Caco-2 (cell line): ENCODE measurements around a stretch of chr1.

DNA sequence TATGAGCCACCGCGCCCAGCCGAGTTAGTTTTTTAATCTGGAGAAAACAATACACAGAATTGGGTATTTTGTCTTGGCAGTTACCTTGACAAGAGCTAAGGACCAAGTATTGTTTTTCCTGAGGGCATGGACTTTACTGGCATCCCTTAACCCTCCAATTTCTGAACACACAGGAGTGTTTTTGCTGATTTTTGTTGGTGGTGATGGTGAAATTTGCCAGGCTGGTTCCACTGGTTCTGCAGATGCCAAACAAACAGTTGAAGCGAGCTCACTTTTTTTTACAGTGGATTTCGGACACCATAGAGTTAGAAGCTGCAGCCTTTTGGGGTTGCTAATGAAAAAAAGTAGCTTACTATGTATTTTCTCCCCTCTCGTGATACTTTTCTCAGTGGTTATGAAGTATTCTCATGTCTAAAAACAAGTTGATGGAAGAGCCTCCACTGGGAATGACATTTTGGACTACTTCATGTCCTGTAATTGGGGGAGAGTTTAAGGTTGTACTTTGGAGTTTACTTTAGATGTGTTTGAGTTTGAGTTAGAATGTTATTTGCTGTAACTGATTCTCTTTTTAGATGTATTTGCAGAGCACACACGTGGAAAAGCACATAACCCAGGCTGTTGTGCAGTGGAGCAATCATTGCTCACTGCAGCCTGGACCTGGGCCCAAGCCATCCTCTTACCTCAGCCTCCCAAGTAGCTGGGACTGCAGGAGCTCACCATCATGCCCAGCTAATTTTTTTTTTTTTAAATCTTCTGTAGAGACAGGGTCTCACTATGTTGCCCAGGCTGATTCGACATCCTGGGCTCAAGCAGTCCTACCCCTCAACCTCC, 36.9 kb upstream of the SH3D21 start:
- PRO-cap, result unidirectional peak, plus-strand start at position 637 of the sequence
- RRBS, result no CpG with 5 or more reads among the region's 8 CpGs

DNA sequence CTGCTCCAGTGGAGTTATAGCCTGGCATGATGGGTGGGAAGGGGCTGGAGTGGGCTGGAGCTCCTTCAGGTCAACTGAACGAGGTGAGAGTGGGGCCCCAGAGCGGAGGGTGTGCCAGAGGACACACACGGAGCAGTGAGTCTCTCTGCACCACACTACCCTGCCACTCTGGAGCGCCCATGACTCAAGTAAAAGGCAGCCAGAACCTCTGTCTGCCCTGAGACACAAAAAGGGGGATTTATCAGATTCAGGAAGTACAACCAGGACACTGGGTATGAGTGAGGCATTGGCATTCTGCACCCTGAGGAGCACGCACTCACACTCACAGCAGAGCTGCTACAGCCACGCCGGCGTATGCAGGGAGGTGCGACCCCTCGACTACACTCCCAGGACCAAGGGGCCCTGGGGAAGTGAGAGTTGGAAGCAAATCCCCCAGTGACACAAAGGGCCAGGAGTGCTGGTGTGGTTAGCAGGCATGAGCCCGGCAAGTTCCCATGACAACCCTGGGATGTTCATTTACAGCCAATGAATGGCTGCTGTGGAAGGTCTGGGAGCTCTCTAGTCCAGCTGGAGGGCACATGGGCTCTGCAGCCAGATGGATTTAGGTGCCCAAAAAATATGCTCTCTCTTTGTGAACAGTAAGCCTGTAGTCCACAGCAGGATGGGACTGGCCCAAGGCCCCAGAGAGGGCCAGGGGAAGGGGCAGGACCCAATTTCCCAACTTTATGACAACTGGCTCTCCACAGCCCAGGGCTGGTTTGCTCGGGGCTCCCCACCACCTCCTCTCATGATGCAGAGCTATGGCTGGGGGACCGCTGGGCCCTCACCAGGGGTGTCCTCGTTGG, 28.1 kb upstream of the EVA1B start:
- PRO-cap, result no peak
- RRBS, result no CpG with 5 or more reads among the region's 14 CpGs

DNA sequence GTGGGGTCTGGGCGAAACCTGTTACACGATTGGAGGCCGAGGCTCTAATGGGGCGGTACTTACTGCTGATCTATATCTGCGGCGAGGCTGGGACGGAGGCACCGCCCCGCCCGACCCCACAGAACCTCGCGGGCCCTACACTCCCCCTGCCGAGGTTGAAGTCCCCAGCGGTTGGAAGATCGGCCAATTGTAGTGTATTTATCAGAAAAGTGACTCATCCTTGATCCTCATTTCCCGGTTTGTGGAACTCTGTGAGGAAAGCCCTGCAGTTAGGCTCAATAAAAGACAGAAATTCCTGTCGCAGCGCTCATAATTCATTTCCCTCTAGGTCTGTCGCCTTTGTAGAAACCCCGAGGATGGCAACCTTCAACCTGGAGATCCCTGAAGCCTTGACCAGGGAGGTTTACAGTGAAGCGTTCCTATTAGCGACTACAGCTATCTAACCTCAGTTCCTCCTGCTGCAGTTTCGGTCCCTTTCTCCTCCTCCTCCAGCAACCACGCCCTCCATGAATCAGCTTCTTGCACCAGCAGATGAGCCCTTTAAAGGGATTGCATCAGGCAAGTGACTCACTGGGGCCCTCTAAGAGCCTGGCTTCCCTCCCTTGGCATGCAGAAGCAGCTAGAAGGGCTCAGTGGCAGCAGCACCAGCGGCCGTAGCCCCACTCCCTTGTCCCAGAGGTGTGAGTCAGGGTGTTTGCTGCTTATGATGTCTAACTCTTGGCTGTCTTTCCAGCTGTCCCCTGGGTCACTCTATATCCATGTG, 548 bp upstream of the STK40 start:
- PRO-cap, result bidirectional peak, plus-strand start at position 119 of the sequence, minus-strand start outside the sequence; bidirectional peak, plus-strand start at position 612 of the sequence, minus-strand start at position 441 of the sequence
- RRBS, result no CpG with 5 or more reads among the region's 26 CpGs

DNA sequence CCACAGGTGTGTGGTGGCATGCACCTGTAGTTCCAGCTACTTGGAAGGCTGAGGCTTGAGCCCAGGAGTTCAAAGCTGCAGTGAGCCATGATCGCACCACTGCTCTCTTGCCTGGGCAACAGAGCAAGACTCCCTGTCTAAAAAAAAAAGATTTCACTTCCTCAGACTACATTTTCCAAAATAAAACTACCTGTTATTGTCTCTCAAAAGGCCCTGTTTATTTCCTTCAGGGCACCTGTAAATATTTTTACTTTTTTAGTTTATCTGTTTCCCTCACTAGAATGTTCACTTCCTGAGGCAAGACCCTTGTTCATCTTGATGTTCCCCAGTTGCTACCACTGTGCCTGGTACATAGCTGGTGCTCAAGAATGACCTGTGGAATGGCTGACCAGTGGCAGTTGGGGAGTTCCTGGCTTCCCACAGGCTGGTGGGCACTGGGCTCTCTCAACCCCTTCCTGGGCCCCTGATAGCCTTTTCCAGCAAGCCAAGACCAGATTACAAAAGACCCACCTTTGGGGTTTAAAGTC, 4.9 kb upstream of the STK40 start:
- PRO-cap, result no peak
- RRBS, result no CpG with 5 or more reads among the region's 1 CpG

DNA sequence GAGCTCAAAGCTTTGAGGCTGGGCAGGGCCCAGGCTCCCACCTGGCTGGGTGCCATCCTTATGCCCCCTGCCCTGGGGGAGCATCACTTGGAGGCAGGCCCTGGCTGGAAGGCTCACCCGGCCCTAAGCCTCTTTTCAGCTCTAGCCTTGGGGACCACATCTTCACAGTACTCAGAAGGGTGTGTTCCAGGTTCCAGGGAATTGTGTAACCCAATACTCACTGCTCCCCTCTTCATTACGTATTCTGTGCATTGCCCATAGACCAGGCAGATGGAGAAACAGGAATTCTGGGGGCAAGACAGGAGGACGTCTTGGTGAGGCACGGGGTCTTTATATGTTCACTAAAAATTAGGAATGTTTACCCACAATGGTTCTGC, 417 bp upstream of the CSF3R start:
- PRO-cap, result no peak
- RRBS, result no CpG with 5 or more reads among the region's 4 CpGs

- PRO-cap, result no peak
- RRBS, result no CpG with 5 or more reads among the region's 4 CpGs
Observed at GRCh38 chr1:37129360-37129716, 95.0 kb upstream of the GRIK3 start.

- PRO-cap, result no peak
Observed at GRCh38 chr1:37391350-37391580, 83.1 kb upstream of the ZC3H12A start.

- PRO-cap, result no peak
- RRBS, result 93% methylated on average over 4 of the region's 22 CpGs
Observed at GRCh38 chr1:37475569-37476114, 1.3 kb downstream of the ZC3H12A start.

DNA sequence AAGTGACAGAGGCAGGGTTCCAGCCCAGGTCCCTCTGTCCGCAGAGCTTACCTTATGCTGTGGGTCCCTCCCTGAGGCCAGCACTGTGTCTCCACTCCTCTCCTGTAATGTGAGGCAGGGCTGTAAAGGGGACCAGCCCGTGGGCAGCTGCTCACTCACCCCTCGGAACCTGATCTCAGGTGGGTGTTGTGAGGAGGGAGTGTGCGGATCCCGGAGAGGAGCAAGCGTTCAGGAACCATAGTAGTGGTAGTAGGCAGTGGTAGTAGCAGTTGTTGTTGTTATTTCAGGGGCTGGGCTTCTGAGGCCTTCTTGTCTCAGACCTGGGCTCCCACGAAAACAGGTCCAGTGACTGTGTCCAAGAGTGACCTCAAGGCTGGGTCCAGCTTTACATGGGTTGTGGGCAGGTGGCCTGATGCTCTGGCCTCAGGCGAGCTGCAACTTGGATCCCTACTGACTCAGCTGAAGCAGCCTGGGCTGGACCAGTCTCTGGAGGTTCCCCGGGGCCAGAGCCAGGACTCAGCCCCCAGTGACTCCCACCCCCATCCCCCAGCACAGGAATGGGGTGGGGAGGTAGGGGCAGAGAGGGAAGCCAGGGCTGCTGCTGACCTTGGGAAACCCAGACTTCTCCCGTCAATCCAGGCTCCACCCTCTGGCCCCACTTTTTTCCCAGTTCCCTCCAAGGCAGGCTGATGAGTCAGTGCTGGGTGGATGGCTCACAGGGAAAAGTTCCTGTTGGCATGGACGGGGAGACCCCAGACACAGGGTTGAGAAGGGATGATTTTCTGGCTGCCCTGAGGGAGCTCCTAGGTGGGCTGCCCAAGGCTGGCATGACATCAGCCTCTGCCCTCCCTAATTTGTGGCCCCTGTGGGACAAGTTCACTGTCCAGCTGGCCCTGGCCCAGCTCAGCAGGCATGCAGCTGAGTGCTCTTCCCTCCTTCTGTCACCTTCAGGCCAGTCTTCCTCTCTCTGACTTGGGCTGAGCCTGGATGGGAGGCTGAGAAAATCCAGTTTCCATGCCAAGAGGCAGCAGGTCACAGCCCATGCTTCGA, 2.1 kb downstream of the ZC3H12A start:
- PRO-cap, result no peak
- RRBS, result no CpG with 5 or more reads among the region's 12 CpGs

- PRO-cap, result no peak
- RRBS, result no CpG with 5 or more reads among the region's 8 CpGs
Observed at GRCh38 chr1:37484416-37485093, 10.2 kb downstream of the ZC3H12A start.

DNA sequence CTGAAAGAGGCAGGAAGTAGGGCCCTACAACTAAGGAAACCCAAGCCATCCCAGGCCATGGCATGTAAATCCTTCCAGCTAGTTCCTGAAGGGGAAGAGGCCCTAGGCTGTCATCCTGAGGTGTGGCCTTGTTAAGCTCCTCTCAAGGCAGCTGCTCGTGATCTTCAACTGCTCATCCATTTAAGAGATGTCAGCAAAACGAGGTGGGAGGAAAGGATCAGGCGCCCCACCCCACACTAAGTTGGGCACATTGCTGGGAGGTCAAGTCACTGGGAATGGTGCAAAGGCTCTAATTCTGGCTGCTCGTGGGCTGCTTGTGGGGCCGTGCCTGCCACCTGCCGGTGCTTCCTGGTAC, 12.8 kb downstream of the ZC3H12A start:
- PRO-cap, result no peak
- RRBS, result no CpG with 5 or more reads among the region's 6 CpGs

GRCh38 chr1:37513048-37513624, 1.4 kb downstream of the MEAF6 start:
- PRO-cap, result no peak
- RRBS, result no CpG with 5 or more reads among the region's 8 CpGs

DNA sequence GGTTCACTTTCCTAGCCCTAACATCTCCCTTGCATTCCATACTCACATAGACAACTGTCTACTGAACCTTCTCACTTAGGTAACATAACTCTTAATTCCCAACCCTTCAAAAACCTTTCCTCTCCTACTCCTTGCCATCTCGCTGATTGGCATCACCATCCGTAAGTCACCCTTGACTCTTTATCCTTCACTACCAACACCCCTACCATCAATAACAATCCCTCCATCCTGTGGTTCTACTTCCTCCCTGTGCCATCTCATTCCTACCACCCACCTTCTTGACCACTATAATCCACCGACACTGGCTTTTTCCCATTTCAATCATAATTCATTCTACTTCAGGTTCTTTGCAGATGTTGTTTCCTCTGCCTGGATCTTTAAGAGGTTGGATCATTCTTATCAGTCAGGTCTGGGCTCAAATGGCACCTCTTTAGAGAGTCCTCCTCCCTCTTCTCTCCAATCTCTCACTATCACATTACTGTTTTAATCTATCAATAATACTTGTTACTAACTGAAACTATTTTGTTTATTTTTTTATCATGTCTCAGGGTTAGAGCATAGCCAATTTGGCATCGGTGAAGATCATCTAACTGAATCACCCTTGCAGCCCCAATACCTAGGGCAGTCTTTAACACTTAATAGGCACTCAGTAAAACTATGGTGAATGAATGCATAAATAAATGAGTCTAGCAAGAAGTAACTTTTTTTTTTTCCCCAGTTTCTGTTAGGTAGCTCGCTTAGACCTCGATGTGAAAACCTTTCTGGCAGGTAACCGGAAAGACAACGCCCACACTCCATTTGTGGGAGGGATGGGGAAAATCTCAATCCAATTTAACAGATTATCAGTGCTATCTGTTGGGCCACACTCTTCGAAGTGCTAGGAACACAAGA, 962 bp downstream of the SNIP1 start:
- PRO-cap, result no peak
- RRBS, result no CpG with 5 or more reads among the region's 9 CpGs

- PRO-cap, result no peak
- RRBS, result 98% methylated on average over 4 of the region's 29 CpGs
Observed at GRCh38 chr1:37561246-37562549, 5.0 kb downstream of the DNALI1 start.

DNA sequence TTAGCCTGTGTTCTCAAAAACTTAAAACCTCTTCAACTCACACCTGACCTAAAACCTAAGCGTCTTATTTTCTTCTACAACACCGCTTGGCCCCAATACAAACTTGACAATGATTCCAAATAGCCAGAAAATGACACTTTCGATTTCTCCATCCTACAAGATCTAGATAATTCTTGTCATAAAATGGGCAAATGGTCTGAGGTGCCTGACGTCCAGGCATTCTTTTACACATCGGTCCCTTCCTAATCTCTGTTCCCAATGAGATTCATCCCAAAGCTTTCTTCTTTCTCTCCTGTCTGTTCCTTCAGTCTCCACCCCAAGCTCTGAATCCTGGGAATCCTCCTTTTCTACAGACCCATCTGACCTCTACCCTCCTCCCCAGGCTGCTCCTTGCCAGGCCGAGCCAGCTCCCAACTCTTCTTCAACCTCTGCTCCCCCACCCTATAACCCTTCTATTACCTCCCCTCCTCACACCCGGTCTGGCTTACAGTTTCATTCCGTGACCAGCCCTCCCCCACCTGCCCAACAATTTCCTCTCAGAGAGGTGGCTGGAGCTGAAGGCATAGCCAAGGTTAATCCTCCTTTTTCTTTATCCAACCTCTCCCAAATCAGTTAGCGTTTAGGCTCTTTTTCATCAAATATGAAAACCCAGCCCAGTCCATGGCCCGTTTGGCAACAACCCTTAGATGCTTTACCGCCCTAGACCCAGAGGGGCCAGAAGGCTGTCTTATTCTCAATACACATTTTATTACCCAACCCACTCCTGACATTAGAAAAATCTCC, 37.7 kb downstream of the INPP5B start:
- PRO-cap, result no peak
- RRBS, result no CpG with 5 or more reads among the region's 11 CpGs

DNA sequence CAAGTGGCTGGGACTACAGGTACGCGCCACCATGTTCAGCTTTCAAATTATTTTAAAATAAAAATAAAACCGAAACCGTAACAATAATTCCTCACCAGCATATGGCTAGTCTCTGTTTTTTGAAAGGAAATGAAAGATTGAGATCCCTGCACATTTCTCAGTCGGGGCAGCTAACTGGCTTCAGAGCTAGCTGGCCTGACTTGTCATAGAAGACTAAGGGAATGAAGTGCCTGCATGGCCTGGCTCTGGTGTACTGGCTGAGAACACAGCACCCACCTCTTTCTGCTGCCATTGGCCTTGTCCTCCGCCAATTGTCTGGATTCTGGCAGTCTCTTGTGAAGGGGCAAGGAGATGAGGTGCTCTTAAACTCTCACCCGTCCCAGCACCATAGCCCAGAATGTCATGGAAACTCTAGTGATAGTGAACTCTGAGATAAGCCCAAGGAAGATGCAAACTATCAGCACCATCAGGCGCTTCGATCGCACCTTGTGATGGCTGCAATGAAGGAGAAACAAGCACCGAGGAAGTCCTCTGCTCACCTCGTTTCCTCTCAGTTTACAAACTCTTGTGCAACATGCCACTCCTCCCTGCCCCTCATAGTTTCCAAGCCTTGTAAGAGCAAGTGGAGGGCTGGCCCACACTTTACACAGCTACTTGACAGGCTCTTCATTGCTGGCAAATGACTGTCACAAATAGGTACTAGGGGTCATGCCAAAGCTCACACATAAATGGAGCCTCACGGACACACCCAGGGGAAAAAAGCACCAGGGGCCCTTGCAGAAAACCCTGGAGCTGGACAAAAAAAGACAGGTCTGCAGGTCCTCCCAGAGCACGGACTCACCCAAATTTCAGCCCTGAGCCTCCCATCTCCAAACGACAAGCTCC, 16.4 kb downstream of the INPP5B start:
- PRO-cap, result no peak
- RRBS, result no CpG with 5 or more reads among the region's 15 CpGs

GRCh38 chr1:37947428-37947970, 646 bp upstream of the INPP5B start:
- PRO-cap, result no peak
- RRBS, result 95% methylated on average over 1 of the region's 8 CpGs

GRCh38 chr1:38006183-38006637, 896 bp upstream of the FHL3 start:
- PRO-cap, result no peak
- RRBS, result no CpG with 5 or more reads among the region's 8 CpGs

DNA sequence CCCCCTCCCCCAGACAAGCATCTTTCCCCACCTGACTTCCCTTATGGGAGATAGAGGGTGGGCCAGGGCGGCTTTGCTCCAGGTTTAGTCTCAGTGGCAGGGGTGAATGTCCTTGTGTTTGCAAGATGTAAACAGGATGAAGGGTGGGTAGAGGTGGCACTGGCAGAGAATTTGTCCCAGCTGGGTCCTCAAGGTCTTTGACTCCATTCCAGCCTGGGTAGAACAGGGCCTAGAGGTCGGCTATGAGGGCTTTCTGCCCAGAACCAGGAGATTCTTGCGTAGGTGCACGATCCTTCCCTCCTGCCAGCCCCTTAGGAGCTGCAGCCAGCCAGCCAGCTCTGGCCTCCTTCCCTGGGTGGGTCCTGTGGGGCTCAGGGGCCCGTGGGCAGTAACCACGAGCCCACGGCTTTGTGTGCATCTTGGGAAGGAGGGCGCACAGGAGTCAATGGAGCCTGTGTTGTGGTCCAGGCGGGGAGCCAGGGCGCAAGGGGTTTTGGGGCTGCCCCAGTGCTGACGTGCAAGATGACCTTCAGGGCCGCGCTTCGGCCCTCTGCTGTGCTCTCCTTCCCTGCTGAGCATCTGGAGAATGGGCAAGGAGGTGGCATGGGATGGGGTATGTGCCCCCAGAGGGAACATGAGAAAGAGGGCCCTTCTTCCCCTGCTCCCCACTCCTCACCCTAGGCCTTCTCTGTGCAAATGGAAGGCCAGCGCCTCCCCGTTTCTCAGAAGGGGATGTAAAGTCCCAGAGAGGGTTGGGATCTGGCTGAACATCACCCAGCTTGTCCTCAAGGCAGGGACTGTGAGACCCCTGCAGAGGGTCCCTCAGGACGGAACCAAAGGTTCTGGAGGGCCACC, 15.8 kb downstream of the POU3F1 start:
- PRO-cap, result no peak
- RRBS, result no CpG with 5 or more reads among the region's 17 CpGs

DNA sequence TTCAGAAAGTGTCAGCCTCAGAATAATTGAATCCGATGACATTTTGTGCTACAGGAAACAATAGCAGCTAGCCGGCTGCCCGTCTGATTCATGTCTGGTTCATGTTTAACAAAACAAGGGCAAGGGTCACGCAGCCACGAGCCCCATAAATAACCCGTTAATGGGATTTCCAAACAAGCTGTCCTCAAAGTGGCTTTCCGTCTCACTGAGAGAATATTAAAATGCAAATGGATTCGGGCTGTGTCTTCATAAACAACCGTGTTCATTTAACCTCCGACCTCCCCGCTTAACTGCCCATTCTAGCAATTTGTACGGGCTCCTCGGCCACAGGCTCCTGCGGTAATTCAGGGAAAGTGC, 200.3 kb upstream of the POU3F1 start:
- PRO-cap, result no peak
- RRBS, result no CpG with 5 or more reads among the region's 14 CpGs